Vagina (tissue), 1 donor: ENCODE results near the genes KRTAP3-1, KRTAP4-7, KRT32, KRT13, EIF1, JUP, NT5C3B and KLHL10.

GRCh38 chr17:40615046-40615650, 32.5 kb downstream of the SMARCE1 start:
- PRO-cap, result no peak
- RAMPAGE, long total RNA, result no peak

DNA sequence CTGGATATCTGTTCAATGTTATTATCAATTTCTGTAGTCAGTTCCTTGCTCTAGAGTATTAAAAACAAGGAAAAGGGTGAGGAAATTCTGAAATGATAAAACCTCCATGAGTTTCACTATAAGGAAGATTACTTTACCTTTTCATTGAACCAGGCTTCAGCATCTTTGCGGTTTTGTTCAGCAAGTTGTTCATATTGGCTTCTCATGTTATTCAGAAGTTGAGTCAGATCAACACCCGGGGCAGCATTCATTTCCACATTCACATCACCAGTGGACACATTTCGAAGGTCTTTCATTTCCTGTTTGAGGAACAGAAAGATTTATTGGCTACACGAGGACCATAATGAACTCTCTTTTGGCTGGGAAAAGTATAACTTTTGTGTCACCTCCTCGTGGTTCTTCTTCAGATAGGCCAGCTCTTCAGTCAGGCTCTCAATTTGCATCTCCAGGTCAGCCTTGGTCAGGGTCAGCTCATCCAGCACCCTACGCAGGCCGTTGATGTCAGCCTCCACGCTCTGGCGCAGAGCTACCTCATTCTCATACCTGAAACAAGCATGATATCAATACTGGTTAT, 2.2 kb downstream of the KRT10 start:
- PRO-cap, result no peak
- RAMPAGE, long total RNA, result start-site peak on the minus strand centred at position 483 of the sequence, 123 bp wide, 1,796 reads

DNA sequence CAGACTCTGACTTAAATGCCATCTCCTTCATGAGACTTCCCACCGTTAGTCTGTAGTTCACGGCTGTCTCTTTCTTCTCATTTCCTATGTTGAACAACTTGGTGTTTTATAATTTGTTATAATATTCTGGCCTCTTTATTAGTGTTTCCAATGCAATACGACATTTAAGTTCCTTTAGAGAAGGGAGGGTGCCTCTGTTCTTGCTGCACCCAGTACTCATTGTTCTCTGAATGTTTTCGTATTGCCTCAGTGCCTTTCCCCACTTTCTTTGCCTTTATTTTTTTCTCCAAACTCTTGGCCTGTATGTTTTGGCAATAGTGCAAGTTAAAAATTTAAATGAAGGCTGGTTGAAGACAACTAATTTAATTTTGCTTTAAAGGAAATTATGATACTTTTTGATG, 6.2 kb upstream of the KRT10 start:
- PRO-cap, result no peak
- RAMPAGE, long total RNA, result no peak

DNA sequence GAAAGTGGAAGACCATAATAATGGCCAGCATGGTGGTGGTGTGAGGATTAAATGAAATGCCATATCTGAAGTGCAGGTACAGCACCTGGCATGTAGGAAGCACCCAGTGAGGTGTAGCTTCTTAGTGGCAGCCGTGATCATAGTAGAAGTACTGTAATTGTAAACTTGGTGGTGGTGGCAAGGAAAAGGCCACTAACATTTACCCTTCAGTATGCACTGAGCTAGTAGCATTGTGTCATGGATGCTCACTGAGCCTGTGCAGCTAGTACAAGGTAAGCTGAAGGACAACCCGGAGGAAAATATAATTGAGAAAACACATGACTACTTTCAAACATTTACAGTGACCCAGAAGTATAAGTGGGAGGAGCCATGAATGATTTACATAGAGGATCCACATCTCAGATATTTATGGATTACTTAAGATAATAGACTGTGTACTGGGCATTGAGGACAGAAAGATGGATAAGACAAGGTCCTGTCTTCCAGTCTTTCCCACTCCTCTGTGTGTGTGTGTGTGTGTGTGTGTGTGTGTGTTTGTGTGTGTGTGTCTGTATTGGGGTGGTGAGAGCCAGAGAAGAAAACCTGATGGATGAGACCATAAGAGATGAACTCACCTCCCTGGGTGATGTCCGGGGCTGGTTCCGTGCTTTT, 14.8 kb upstream of the KRT20 start:
- PRO-cap, result no peak
- RAMPAGE, long total RNA, result no peak

DNA sequence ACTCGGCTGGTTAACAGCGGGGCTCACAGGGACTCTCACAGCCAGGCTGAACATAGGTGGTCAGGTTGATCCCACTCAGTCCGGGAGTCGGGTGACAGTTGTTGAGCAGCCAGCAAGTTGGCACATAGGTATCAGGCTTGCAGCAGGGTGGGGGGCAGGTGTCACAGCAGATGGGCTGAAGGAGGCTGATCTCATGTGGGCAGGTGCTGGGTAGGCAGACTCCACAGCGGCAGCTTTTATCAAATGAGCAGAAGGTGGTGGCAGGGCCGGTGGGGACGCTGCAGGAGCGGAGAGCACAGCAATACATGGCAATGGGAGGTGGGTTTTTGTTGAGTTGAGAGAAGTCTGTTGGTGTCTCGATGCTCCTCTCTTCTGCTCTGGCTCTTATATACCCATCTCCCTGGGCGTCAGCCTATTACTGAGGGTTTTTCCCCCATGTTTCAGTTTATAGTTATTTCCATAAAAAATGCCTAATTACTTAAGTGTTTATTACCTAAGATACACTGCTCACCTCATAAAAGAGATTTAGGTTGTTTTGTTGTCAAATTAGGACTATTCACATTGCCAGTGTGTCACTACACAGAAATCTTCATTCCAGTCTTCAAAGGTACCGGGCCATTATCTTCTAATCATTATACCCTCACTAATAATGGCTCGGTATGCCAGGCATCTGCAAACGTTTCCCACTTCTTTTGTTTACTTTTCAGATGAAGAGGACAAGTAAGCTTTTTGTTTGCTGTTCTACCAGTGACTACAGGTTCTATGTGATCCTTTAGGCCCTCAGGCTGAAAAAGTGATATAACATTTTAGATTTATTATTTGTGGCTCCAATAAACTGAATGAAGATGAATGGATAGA, at the start of gene KRTAP3-1:
Gene KRTAP3-1, minus strand, starts transcription at position 361 of the 858 bp plus-strand sequence.
- PRO-cap, result no peak
- RAMPAGE, long total RNA, result no peak

- PRO-cap, result no peak
- RAMPAGE, long total RNA, result no peak
These were observed at the start of gene KRTAP4-7 for GRCh38 chr17:41083929-41084305. KRTAP4-7 (plus strand) TSS chr17:41084150.

DNA sequence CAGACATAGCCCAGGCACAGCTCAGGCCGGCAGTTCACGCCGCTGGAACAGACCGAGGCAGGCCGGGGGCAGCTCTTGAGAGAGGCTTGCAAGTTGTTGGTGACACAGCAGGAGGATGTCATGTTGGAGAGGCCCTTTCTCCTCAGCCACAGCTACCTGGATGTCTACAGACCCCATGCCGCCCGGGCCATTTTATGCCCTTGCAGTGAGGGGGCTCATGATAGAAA, at the start of gene KRT32:
Gene KRT32, minus strand, starts transcription at position 183 of the 227 bp plus-strand sequence.
- PRO-cap, result no peak
- RAMPAGE, long total RNA, result no peak

GRCh38 chr17:41504805-41506171, at the start of gene KRT13:
KRT13 (minus strand) TSS chr17:41505612.
- PRO-cap, result no peak
- RAMPAGE, long total RNA, result start-site peak on the plus strand at chr17:41505156-41505178, 203 reads; start-site peak on the plus strand at chr17:41505898-41505953, 6 reads

- PRO-cap, result no peak
- RAMPAGE, long total RNA, result no peak
These were observed 19.2 kb upstream of the KRT19 start for GRCh38 chr17:41547235-41547860.

DNA sequence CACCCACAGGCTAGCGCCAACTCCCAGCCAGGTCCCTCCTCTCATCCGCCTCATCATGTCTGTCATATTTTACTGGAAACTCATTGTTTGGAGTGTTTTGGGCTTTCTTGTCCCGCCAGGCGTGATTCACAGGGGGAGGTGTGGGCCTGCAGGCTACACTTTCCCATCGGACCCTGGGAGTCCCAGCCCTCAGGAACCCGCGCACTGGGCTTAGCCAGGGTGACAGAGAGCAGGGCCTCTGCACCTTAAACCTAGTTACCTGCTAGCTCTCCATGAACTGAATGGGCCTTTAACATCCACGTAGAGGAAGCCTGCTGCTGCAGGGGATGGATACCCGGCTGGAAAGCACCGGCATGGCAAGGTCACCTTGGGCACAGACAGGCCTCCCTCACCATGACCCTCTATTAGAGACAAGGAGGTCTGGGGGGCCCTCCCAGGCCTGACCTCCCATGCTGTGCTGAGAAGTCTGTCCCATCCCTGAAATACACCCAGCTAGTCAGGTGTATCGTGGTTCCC, 338 bp upstream of the KRT14 start:
- PRO-cap, result no peak
- RAMPAGE, long total RNA, result no peak

DNA sequence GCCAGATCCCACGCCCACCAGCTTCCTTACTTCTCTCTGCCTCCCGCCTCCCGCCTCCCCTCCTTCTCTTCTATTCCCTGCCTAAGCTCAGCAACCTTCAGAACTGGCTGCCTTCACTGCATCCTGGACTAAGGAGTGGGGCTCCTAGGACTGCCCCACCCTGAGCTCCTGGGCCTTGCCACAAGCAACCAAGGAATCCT, 1.8 kb downstream of the KRT17 start:
- PRO-cap, result no peak
- RAMPAGE, long total RNA, result no peak

- PRO-cap, result bidirectional peak, plus-strand start at chr17:41688890, minus-strand start at chr17:41688637; bidirectional peak, plus-strand start at chr17:41689582, minus-strand start at chr17:41689300
- RAMPAGE, long total RNA, result start-site peak on the plus strand at chr17:41688884-41688890, 639 reads; start-site peak on the plus strand at chr17:41689017-41689037, 65 reads
These were observed at the start of gene EIF1 for GRCh38 chr17:41688738-41689671. EIF1 (plus strand) TSS chr17:41688885.

DNA sequence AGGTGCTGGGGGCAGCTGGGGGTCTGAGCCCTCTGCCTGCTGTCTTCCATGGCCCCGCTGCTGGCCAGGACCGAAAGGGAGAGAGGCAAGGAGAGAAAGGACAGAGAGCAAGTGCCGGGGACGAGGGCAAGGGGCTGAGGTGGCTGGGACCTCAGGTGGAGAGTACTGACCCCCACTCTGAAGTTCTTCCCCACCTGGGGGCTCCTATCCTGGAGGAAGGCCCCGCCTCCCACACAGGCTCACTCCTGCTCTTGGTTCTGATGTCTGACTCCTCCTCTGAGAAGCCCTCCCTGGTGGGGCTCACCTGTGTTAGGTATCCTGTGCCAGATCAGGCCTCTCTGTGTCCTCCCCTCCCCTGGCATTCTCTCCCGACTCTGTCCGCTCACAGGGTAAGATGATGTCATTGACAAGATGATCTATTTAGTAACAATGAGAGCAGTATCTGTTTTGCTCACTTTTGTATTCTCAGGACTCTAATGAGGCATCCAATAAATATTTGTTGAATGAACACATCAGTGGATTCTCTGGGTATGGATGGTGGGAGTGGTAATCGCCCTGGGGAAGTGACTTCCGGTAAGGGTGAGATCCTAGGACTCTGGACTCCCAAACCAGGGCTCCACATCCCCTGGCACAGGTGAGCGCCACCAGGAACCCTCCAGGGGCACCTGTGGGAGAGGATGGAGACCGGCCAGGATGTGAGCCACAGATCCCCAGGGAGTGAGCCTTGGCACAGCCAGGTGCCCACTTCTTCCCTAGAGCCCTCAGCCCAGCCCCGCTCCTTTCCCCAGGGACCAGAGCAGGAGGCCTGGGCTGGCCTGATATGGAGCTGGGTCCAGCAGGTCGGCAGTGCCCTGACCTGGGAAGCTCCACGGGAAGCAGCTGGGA, 5.2 kb upstream of the HAP1 start:
- PRO-cap, result no peak
- RAMPAGE, long total RNA, result no peak

GRCh38 chr17:41762794-41763497, 23.6 kb downstream of the JUP start:
- PRO-cap, result no peak
- RAMPAGE, long total RNA, result no peak

GRCh38 chr17:41774936-41775937, 11.3 kb downstream of the JUP start:
- PRO-cap, result no peak
- RAMPAGE, long total RNA, result no peak

GRCh38 chr17:41786329-41787004, at the start of gene JUP:
JUP (minus strand) TSS chr17:41786711.
- PRO-cap, result unidirectional peak, minus-strand start at chr17:41786711
- RAMPAGE, long total RNA, result start-site peak on the minus strand at chr17:41786693-41786709, 216 reads

GRCh38 chr17:41822127-41822694, 9.4 kb downstream of the FKBP10 start:
- PRO-cap, result no peak
- RAMPAGE, long total RNA, result no peak

GRCh38 chr17:41835287-41836590, at the start of gene NT5C3B:
NT5C3B (minus strand) TSS chr17:41836232.
- PRO-cap, result unidirectional peak, plus-strand start at chr17:41835685; unidirectional peak, plus-strand start at chr17:41835752; bidirectional peak, plus-strand start at chr17:41836333, minus-strand start at chr17:41836200
- RAMPAGE, long total RNA, result start-site peak on the minus strand at chr17:41836206-41836232, 150 reads

DNA sequence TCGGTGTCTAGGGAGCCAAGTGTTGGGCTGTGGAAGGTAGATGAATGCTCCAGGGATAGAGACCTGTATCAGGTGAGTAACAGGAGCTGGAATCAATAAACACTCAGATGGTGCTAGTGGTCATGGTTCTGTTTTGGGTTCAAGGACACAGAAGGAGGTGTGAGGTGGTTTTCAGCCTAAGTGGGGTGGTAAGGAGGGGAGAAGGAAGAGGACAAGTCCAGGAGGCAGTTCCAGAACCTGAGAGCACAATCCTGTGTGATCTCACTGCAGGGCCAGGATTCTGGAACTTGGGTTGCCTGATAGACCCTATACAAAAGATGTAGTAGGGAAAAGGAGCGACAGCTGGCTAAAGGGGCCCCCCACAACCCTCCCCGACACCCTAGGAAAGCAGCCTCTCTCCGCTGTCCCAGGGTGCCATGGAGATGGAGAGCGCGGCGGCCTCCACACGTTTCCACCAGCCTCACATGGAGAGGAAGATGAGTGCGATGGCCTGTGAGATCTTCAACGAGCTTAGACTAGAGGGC, at the start of gene KLHL10:
Gene KLHL10, plus strand, starts transcription at position 309 of the 524 bp plus-strand sequence.
- PRO-cap, result no peak
- RAMPAGE, long total RNA, result no peak

- PRO-cap, result no peak
- RAMPAGE, long total RNA, result no peak
These were observed 4.2 kb downstream of the ACLY start for GRCh38 chr17:41914467-41915012.